Bronchial lymph node (tissue), 1 donor: Measurements from ENCODE around the gene RMDN2.

DNA sequence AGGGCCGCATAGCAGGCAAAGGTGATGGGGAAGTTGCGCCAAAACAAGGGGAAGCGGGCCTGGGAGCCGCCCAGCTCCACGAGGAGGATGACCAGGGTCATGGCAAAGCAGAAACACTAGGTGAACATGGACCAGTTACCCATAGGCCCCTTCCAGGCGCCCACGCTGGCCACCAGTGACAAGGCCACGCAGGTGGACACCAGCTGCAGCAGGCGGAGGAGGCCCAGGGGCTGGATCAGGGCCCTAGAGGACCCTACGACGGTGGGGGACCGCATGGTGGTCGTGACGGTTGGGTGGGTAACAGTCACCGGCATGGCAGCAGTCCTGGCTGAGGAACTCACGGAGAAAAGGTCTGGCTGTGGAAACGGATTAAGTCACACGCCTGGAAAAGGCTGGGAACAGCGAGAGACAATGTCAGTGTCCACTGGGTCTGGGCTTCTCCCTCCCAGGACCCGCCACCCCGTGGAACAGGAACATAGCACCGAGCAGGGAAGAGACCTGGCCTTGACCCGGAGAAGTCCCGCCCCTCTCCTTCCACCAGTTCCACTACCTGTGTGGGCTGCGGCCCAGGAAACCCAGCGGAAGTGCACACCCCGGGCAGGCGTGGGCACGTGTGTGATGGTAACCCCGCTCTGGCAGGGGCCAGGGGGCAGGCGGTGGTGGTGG is 128.7 kb upstream of the FAM98A start:
- PRO-cap = no peak

- PRO-cap = no peak
These were observed 270.8 kb upstream of the CRIM1 start for GRCh38 chr2:36084685-36085214.

- PRO-cap = no peak
These were observed 5.8 kb downstream of the CRIM1 start for GRCh38 chr2:36361163-36361954.

- PRO-cap = unidirectional peak, minus-strand start at chr2:36433572
These were observed 78.0 kb downstream of the CRIM1 start for GRCh38 chr2:36433438-36434127.

DNA sequence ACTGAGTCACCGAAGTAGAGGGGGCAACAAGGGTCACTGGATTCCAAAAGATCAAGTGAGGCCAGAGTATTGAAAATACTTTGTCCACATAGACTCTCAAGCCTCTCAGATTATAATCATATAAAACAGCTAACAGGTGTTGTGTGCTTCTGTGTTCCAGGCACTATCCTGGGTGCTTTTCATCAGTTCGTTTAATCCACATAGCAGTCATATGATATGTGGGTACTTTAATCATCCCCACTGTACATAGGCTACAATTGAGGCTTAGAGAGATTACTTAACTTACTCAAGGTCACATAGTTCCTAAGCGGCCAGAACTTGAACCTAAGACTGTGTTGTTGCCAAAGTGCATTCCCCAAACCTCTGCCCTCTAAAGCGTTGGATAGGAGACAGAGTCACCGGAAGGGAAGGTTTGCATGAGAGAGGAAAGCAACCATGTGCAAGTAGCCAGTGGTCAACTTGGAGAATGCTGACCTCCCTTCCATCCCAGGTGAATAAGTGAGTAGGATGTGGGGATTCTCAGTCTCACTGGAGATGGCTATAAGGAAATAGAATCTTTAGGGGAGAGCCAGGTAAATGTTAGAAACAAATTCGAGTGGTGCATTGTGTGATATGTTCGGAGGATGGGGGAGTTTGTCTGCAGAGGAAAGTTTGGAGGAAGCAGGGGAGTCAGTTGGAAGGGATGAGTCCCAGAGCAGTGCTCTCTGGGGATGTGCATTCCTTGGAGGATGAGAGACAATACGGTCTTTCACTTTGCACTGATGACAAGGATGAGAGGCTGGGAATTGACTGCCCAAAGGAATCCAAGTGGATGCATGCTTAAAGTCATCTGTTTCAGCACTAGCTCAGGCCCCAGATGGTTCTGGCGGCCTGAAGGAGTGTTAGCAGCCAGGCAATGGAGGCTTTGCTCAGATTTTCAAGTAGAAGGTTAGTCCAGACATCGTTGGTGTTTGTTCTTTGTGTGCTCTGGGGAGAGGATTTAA is 99.9 kb downstream of the CRIM1 start:
- PRO-cap = no peak

GRCh38 chr2:36966751-36967407 is 543 bp upstream of the STRN start:
- PRO-cap = bidirectional peak, plus-strand start at chr2:36966803, minus-strand start at chr2:36966553

- PRO-cap = no peak
These were observed 38.8 kb upstream of the STRN start for GRCh38 chr2:37004980-37005591.

DNA sequence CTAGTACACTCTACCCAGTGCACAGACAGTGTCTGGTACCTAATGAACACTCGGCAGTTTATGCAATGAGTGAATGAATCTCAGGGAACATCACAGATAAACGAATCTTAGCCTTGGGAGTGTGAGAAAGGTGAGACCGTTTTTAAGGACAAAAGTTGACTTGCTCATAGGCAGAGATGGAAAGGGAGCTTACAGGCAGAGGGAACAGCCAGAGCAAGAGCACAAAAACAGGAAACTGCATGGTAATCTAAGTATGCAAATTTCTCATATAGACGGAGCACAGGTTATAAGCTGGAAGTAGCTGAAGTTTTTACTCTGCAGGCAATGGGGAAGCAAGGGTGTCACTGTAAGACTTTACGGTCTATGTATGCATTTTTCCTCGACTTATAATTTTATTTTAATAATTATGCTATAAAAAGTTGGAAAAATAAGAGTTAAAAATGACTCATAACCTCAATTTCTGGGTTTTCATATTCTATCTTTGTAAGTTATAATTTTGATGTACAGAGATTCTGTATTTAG is 44.8 kb upstream of the STRN start:
- PRO-cap = unidirectional peak, plus-strand start at position 313 of the sequence

- PRO-cap = no peak
These were observed 5.8 kb downstream of the GPATCH11 start for GRCh38 chr2:37090089-37090540.

DNA sequence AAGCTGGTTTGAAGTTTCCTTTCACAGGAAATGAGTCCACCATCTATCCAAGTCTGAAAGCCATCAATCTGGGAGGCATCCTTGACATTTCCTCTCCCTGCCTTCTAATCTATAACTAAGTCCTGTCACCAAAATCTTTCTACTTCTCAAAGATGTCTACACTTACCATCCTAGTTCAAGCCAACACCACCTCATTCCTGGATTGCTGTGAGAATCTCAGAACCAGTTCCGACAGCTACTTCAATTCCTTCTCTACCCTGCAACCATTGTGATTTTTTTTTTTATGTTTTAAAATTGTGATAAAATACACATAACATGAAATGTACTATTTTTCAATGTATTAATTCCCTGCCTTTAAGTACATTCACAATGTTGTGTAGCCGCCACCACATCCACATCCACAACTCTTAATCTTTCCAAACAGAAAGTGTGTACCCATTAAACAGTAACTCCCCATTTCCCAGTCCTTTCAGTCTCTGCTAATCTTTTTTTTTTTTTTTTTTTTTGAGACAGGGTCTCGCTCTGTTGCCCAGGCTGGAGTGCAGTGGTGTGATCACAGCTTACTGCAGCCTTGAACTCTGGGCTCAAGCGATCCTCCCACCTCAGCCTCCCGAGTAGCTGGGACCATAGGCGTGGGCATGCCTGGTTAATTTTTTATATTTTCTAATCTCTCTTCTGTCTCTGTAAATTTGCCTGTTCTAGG is 3.8 kb downstream of the EIF2AK2 start:
- PRO-cap = no peak

DNA sequence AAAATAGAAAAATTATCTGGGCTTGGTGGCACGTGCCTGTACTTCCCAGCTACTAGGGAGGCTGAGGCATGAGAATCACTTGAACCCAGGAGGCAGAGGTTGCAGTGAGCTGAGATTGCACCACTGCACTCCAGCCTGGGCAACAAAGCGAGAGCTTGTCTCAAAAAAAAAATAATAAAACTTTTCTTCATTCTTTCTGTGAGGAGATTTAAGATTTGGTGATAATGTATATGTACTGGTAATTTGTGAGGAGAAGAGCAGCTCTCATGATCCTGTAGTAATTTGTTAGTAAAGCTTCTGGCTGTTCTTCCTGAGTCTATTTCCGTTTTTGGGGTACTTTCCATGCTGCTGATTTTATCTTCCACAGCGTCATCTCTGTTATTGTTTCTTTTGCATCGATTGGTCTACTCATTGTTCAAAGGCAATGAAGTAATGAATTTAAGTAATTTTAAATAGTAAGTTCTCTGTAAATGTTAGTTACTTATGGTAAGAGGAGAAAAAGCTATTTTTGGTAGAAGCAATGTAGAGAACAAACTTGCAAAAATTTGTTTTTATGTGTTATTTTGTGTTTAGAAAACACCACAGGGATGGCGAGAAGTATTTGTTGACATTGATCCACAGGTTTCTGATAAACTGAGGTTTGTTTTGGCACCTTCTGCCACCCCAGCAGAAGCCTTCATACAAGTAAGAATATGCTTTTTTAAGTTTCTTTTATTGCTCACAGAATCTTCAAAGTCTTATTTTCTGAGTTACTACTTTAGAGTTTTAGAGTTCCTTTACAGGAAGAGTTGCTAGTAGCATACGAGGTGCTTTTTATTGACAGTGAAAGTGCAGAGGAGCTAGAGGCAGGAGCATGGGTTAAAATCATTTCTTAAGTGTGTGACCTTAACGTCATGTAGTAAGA is 12.1 kb downstream of the NDUFAF7 start:
- PRO-cap = unidirectional peak, minus-strand start at position 284 of the sequence

DNA sequence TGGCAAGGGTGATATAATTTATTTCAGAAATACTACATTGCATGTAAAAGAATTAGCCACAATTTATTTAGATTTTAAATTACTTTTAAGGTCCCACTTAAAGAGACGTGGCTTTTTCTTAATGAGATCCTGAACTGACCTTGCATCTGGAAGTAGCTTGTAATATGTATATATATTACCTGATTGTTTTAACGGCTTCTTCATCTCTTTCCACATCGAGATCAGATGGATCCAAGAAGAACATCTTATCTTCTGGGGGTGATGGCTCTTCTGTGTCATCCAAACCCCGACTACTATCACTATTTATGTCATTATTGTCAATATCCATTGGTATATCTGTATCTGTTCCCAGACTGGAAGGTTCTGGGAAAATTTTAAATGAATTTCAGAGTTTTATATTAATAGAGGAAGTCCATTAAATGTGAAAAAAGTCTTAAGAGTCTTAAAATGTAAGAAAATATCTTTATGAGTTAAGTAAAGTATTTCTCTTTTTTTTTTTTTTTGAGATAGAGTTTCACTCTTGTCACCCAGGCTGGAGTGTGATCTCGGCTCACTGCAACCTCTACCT is 45.0 kb downstream of the PRKD3 start:
- PRO-cap = no peak

GRCh38 chr2:37590116-37590654 is 81.3 kb downstream of the CDC42EP3 start:
- PRO-cap = unidirectional peak, minus-strand start at chr2:37590372

DNA sequence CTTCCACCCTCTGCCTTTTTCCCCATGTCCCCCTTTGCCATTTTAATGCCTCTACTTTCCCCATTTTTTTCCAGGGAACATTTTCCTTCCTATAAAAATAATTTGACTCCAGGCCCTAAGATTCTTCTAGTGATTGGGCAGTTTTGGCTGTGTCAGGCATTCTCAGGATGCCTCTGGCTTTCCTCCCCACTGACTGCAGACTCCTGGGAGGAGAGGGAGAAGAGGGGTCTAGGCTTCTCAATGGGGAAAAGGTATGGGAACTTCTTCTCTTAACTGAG is 126.5 kb upstream of the RMDN2 start:
- PRO-cap = no peak

DNA sequence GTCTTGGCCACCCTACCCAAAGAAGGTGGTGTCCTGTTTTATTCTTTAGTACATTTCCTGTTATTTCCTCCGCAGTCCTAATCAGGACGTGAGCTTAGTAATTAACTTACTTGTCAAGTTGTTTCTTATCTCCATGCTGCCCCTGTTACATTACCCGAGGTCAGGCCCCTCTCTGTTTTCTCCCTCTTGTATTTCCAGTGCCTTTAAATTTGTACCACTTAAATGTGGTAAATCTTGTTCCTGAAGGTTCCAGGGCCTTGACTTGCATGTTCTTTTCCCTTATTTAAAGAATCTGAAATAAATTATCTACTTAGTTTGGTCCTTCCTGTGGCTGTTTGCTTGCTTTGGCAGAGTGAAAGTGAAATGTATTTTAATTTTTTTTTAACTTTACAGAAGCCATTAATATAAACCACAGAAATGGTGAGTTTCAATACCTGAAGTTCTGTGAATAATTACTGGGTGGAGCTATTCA is 73.5 kb upstream of the RMDN2 start:
- PRO-cap = unidirectional peak, minus-strand start at position 184 of the sequence

DNA sequence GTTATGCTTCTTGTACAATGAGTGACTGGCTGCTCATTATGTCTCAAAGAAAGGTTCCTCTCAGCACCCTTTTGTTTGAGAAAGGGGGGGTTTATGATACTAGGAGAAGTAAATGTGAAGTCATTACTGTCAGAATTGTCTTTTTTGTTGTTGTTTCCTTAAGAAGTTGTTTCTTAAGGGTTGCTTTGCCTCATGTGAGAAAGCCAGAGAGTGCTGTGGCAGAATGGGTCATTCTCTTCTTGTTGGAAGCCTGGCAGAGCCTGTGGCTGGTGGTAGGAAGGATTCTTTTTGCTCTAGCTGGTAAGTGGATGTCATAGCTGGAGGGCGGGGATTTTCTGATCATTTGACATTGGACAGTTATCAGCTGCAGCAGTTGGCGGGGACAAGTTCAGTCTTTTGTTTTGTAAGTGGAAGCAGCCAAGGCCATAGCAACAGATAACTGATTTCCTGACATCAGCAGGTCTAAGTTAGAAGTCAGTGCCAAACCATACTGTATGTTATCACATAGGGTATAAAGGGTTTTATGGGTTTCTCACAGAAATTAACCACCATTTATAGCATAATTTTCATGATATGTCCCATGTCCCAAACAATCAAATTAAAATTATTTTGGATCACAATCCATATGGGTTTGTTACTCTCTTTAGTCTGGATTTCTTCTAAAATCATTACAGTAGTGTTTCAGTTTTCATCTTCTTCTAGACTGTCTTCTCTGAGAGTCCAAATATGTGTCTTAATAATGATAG is 5.4 kb upstream of the RMDN2 start:
- PRO-cap = no peak

- PRO-cap = no peak
These were observed 3.1 kb upstream of the RMDN2 start for GRCh38 chr2:37921797-37922492.

DNA sequence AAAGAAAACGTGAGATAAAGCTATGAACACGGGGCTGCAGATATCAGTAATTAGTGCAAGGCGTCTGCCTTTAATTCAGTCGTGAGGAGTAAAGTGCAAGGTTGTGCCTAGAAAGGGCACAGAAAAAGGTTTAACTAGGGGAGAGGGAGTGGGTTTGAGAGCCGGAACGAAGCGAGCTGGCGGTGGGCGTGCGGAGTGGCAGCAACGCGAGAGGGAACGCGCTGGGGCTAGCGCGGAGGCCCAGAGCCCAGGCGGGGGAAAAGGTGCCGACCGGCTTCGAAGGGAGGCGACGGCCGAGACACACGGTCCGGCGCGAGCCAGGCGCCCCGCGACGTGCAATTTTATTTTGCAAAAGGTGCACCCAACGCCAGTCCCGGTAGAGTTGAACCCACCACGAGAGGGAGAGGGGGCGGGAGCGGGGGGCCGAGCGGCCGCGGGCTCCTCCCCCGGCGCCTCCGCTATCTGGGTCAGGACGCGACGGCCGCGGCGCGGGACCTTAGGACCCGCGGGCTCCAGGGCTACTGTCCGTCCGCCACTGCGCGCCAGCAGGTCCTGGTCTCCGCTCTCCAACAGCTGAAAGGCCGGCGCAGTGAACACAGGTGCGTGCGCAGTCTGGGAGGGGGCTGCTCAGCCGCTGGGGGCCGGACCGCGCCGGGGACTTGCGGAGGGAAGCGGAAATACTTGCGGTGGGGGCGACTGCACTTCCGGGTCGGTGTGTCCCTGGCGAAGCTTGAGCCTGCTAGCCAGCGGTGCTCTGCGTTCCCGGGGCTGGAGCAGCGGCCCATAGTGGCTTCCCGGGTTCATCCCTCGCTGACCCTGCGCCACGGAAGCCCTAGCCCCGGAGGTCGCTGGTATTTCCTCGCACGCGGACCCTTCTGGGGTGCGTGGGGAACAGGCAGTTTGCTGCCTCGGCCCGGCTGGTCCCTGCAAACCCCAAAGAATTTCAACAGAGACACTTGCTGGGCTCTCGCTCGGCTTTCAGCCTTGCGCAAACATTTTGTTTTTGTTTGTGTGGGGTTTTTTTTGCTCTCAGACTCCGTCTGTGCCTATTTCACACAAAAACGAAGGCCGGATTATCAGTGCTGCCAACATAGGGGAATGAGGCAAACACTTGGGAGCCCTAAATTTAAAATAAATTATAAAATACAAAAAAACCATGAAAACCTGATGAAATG is at the start of gene RMDN2:
TSS of gene RMDN2 (plus strand) at position 461 of the 1,175 bp plus-strand sequence.
- PRO-cap = bidirectional peak, plus-strand start at position 461 of the sequence, minus-strand start at position 460 of the sequence; bidirectional peak, plus-strand start at position 604 of the sequence, minus-strand start at position 575 of the sequence; bidirectional peak, plus-strand start at position 759 of the sequence, minus-strand start at position 661 of the sequence

- PRO-cap = bidirectional peak, plus-strand start at chr2:38074924, minus-strand start at chr2:38074831
These were observed 1.2 kb downstream of the CYP1B1 start for GRCh38 chr2:38074558-38075322.

- PRO-cap = no peak
These were observed 8.2 kb upstream of the CYP1B1 start for GRCh38 chr2:38083722-38085017.